ENCODE results near the gene GARIN2.

DNA sequence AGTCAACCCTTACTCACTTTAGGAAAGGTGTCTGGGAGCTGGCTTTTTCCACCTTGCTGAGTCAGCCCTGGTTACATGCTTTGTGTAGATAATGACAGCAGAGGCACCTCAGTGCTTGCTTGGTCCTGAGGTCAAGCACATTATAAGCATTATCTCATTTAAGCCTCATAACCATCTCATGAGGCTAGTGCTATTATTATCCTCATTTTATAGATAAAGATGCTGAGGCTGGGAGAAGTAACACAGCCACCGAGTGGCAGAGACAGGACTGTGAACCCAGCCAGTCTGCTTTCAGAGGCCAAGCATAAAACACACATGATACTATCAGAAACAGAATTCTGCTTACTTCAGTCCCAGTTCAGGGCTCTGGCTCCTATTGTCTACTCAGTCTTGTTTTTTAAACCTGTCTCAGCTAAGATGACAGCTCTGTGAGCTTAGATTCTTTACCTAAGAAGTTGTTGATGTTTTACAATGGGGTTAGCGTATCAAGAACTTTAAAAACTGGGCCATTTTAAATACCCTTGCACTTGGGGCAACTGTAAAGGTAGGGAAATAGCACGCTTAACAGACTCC lies 29.3 kb downstream of the MAX start:
- PRO-cap: no peak

DNA sequence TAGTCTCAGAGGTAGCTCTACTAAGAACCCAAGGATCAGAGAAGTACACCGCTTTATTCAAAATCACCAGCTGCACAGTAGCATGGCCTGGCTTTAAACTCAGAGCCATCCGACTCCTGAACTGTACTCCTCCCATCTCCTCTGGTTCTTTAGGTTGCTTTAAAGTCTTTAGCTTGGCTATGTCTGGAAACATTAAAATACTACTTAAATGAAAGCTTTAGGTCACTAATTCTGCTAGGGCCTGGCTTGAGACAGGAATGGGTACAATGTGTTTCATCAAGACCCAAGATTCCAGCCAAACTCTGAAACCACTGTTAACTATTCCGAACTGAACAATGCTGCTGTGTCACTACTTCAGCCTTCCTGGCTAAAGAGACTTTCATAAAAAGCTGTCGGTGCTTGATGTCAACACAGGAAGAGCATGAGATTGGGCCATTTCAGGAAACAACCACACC lies 23.4 kb downstream of the MAX start:
- PRO-cap: no peak

DNA sequence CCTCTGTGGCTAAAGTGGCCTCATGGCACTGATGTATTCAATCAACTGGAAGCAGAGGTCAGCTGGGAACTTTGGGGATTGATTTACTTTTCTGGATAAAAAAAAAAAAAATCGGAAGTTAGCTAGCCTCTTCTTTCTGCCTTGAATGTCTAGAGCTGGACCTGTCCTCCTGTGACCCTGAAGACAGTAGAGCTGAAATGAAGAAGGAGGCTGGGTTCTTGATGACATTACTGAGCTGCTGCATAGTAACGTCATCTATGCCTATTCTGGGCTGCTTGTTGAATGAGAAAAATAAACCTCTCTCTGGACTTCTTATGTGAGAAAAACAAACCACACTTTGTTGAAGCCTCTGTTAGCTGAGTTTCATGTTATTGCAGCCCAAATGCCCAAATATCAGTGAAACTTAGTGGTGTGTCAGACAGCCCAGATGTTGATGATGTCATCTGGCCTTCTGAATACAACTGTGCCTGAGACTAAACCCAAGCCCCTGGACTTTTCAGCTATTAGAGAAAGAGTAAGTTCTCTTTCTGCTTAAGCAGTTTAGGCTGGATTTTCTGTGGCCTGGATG lies 67.0 kb upstream of the MAX start:
- PRO-cap: no peak

- PRO-cap: no peak
Measured at GRCh38 chr14:65236396-65236770, 134.1 kb upstream of the MAX start.

DNA sequence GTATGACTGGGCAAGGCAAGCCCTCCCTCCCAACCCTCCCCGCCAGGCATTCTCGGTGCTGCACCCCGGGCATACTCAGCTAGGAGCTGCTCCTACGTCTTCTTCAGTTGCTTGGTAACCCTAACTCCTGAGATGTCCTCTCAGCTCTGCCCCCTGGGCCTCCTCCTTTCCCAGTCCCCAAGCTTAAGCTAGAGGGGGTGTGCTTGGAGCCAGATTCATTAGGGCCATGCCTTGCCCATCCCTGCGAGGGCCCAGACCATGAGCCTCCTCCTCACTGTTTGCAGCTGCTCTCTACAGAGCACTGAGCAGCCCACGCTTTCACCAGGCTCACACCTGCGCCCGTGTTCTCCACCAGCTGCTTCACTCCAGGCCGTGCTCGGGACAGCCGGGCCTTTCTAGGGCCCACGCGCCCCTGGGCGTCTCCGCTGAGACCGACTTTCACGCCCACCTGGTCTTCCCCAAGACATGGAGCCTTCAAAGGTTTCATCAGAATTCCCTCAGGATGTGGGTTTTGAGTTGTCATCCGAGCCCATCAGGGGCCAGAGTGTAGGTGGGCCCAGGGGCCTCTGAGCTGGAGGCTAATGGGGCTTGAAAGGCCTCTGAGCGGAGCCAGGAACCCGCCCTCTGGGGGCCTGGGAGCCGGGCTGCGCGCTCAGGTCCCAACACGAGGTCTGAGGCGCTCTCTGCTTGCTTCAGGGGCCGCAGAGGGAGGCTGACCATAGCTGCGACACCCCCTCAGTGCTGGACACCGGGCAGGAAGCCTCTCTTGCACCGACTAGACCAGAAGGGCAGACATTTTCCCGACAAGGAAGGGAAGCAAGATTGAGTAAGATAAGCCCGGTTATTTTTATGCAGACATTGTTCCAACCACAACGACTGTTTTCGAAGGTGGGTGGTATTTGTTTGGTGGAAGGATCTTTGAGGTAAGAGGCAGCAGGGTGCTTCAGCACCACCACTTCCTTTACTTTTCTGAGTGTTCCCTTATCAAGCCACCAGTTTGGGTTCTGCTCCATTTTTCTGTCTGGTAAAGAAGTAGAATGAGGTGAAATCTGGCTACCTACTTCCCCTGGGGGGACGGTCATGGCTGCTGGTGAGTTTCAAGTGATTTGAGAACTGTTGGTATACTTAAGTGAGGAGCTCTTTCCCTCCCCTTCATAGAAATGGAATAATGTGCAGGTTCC lies 125.1 kb upstream of the FUT8 start:
- PRO-cap: unidirectional peak, minus-strand start at position 367 of the sequence; bidirectional peak, plus-strand start at position 964 of the sequence, minus-strand start at position 777 of the sequence

DNA sequence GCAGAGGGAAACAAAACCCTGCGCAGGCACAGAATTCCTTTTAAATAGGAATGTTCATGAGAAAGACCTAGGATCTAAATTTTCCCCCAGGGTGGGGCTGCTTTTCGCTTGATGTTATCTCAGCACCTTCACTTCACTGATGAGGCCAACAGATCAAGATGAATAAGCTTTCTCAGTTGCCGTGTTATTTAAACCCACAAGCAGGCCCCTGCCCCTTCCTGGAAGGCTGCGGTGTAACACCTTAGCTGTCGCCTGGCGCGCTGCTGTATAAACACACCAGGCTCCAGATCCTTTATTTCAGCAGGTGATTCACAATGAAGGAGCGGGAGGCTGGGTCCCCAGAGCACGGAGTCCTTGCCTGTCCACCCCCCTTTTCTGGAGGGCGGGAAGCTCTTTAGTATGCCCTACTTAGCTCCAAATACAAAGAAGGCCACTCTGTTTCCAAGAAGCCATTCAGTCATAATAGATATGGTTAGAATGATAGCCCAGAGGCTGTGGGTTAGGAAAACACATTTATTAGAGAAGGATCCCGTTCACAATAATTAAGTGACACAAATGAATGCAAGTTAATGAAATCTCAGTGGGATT lies 515.4 kb downstream of the FUT8 start:
- PRO-cap: no peak

DNA sequence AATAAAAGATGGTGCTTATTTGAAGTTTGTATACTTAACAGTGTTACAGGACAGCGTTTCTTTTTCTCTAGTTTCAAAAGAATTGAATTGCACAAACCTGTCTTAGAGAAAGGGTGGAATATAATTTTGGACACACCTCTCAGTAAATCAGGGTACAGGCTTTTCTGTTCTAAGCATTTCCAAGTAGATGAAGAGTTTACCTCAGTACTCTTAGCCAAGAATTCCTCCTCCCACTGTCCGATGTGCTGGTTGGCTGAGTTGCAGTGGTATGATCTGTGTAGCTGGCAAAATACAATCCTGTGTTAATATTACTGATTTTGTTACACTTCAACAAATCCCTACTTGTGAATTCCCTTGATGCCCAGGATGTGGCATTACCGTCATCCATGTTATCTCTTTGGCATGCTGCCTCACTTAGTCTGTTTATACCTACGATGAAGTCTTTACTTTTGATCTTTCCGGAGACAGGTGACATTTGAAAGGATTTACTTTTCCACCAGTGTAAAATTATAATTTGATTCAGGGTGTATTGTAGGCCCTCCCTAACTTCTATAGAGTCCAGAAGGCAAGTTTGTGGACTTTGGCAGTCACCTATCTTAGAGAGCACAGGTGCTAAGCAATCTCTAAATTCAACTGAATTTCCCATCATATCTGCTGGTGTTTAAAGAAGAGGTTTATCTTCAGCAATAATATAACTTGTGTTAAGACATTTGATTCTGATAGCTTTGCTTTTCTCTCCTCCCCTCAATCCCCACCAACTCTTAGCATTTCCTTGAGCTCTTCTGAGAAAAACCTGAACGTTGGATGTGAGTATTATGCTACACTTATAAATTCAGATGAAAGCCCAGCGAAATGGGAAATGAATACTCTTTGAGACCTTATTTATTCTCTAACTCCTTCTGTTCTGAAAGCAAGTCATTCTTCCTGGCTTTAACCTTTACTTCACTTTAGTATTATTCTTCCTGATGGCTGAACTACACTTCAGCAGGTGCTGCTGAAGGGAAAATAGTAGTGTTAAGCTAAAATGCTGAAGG lies 10.2 kb downstream of the CCDC196 start:
- PRO-cap: no peak

GRCh38 chr14:66841006-66841483 lies 333.1 kb downstream of the GPHN start:
- PRO-cap: no peak

DNA sequence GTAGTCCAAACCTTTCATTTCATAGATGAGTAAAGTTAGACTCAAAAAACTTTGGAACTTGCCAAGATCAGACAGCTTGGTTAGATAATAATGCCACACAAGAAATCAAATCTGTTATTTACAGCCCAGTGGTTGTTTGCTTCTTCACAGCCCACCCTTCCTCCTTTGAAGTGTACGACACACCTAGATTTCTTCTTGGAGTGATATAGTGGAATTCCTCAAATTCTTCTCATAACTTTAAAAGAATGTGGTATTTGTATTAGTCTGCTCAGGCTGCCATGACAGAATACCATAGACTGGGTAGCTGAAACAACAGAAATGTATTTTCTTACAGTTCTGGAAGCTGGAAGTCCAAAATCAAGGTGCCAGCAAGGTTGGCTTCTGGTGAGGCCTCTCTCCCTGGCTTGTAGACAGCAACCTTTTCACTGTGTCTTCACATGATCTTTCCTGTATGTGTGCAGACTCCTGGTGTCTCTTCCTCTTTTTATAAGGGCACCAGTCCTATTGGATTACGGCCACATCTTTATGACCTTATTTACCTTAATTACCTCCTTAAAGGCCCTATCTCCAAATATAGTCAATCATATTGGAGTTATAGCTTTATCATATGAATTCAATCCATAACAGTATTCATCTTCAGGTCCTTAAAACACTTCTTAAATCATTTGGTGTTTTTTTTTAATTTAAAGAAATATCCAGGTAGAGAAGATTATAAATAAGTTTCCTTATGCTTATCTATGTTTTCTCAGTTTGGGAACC lies 21.3 kb upstream of the GARIN2 start:
- PRO-cap: no peak

DNA sequence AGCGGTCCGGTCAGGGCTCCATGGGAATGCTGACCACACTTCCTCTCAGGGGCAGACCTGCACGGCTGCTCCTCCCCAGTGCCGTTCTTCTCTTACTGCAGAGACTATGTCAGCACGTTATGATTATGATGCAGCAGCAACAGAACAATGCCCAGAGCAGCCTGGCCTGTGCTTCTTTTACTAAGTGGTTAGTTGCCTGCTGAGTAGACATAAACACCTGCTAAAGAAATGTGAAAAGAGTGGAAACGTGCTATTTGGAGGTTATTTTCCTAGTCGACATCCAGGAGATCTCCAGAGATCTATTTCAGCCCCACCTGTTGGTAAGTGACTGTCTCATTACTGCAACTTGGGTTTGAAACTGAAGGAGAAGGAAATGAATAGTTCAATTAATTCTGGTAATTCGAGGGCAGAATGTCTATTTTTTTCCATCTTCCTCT lies at the start of gene GARIN2:
TSS of gene GARIN2 (plus strand) at position 191 of the 437 bp plus-strand sequence.
- PRO-cap: no peak

GRCh38 chr14:67242209-67242676 lies 1.0 kb downstream of the PALS1 start:
- PRO-cap: no peak

DNA sequence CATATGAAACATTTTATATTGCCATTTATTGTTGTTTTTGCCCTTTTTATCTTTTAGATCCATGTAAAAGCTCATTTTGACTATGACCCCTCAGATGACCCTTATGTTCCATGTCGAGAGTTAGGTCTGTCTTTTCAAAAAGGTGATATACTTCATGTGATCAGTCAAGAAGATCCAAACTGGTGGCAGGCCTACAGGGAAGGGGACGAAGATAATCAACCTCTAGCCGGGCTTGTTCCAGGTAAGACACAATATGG lies 47.2 kb downstream of the ATP6V1D start:
- PRO-cap: no peak

DNA sequence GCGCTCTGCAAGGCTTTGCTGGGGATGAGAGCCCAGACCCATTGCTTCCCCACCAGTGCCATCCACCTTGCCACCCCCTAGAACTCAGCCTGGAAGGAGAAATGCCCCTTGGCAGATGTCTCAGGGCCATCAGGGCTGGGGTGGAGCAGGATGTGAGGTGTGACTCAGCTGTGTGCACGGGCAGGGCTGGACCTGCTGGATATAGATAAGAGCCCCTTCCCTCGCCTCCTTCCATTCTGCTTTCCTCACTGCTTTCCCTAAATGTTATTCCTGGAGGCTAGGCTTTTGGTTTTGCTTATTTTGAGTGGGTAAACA lies 6.9 kb upstream of the PLEK2 start:
- PRO-cap: no peak

- PRO-cap: no peak
Measured at GRCh38 chr14:67427054-67427502, 15.1 kb upstream of the PLEK2 start.

GRCh38 chr14:67514493-67514827 lies 18.6 kb upstream of the PLEKHH1 start:
- PRO-cap: no peak

- PRO-cap: no peak
Measured at GRCh38 chr14:67645177-67645756, 25.5 kb downstream of the ARG2 start.

GRCh38 chr14:67692850-67693585 lies 2.5 kb downstream of the RDH11 start:
- PRO-cap: no peak

DNA sequence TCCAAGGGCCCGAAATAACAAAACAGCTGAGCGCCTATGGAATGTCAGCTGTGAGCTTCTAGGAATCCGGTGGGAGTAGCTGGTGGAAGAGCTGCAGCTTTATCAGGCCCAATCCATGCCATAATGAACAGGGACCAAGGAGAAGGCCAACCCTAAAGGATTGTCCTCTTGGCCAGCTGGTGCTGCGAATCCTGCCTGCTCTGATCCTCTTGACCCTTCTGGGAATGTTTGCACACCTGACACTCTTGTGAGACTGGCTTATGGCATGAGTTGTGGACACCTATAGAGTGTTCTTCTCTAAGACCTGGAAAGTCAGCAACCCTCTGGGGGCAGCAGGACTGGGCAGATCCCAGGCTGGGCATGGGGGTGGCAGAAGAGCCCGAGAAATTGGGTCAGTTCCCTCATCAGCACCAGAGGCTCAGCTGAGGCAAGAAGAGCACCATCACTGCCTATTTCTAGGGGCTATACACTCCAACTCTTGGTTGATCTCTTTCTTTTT lies 32.1 kb downstream of the RDH12 start:
- PRO-cap: no peak

- PRO-cap: no peak
Measured at GRCh38 chr14:67917131-67917652, 97.6 kb downstream of the RAD51B start.

- PRO-cap: no peak
Measured at GRCh38 chr14:67941807-67942821, 122.5 kb downstream of the RAD51B start.